Placental pericyte (primary cell): Measurements from ENCODE around the gene WDR19.

DNA sequence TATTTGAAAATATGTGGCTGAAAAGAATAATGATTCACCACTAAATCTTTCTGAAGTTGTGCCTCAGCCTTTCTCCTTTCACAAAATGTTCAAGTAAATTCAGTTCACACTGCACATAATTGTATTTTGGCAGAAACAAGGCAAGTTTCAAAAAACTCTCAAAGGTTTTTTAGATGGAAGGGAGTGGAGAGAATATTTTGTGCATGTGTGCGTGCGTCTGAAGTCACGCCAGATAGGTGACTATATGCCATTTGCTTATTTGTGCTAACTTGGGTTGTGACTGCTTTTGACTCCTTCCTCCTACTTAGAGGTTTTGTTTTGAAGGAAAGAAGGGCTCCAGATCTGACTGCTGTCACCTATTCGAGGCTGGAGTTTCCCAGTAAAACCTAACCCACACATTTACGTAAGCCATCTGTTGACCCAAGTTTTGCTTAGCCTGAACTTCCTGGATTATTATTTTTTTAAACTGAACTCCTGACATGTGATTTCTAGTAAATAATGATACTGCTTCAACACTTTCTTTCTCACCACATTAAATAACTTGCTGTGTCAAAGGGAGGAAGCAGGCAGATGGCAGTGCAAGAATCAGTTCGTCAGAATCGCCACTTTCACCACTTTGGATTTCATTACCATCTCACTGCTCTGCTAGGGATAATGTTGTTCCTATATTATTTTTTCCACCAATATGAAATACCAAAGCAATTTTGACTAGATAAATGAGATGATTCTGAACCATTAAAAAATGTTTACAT lies 41.5 kb downstream of the DTHD1 start:
- CAGE, long polyA plus RNA: no peak

DNA sequence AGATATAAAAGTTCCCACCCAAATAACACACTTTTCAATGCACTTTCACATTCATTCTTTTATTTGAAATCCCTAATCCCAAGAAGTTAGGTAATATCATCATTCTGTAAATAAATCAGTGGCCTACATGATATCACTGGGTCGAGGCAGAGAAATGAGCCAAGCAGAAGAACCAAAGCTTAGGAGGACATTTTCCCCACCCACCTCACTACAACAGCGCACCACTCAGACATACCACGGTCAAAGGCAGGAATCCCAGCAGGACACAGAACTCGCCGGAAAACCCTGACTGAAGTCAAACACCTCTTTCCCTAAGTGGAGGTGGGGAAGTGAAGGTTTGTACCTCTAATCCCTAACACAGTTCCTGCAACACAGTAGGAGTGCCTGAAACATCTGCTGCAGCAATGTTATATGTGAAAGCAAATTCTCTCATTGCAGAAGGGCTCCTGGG lies 21.5 kb downstream of the RELL1 start:
- CAGE, long polyA plus RNA: no peak

DNA sequence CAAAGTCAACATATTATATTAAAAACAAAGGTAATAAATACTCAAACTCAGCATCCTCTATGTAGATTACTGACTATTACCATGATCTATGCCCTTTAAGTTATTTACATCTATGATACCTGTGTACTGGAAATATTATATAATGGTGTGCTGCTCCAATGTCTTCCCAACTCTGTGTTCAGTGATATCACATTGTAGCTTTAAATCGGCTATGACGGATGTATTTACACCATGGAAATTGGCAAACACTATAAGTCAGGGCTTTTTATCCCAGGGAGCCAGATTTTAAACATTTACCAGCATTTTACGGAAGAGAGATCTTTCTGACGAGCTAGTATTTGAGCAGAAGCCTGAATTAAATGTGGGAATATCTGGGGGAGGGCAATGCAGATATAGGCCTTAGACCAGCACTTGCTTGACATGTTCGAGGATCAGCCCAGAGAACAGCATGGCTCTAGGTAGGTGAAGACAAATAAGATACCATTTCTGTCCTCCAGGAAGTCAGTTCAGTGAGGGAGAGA lies 7.7 kb upstream of the PGM2 start:
- CAGE, long polyA plus RNA: no peak

- CAGE, long polyA plus RNA: no peak
Measured at GRCh38 chr4:37884868-37885446, 5.9 kb upstream of the TBC1D1 start.

DNA sequence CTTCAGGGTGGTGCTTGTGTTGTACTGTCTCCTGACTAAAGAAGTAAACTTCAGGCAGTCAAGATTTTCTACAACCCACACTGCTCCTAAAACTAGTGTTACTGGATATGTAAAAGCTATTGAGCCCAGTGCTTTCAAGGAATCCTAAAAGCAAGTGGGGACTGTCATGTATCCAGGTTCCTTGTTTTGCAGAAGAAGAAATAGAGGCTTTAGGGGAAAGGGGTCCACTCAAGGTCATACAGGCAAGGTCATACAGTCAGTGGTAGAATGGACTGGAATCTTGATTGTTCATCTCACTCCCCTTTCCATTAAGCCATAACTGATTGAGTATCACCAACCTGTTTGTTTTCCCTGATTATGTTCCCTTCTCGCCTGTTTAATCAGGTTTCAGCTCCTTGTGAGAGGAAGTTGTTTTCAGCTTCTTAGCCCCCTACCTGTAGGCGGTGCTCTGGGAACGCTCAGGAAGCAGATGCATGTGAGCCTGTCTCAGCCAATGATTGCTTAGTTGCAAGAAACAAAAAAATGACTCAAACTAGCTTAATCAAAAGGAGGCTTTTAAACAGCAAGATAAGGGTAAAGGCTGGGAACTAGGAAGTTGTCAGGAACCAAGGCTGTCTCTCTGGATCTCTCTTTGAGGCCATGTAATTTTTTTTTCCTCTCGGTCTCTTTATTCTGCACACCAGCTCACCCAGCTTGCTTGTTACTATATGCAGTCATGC lies 108.9 kb downstream of the PTTG2 start:
- CAGE, long polyA plus RNA: no peak

- CAGE, long polyA plus RNA: no peak
Measured at GRCh38 chr4:38071984-38072560, 111.9 kb downstream of the PTTG2 start.

DNA sequence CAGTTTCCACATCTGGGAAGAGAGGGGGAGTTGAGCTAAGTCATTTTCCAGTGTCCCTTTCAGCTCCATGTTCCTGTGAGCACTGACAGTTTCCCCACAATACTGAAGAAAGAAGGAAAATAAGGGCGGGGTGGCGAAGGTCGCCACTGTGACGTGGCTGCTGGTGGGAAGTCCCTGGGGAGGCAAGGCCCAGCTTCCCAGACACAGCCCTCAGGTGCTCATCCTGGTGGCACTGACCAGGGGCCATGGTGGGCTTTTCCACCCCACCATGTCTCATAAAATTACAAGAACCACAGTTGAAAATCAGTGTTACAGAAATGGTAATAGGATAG lies 121.9 kb downstream of the PTTG2 start:
- CAGE, long polyA plus RNA: no peak

DNA sequence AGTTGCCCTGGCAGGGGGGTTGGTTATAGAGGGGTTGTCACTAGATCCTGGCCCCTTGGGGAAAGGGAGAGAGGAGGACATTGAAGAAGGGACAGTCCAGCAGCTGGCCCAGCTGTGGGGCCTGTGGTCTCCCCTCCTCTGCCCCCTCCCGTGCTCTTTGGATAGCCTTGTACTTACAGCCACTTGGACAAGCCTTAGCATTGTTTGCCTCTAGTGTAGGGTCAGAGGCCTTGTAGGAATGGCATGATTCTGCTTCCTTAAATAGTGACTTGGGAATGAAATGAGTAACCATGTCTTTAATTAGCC lies 230.5 kb downstream of the PTTG2 start:
- CAGE, long polyA plus RNA: no peak

- CAGE, long polyA plus RNA: no peak
Measured at GRCh38 chr4:38230104-38230948, 270.1 kb downstream of the PTTG2 start.

DNA sequence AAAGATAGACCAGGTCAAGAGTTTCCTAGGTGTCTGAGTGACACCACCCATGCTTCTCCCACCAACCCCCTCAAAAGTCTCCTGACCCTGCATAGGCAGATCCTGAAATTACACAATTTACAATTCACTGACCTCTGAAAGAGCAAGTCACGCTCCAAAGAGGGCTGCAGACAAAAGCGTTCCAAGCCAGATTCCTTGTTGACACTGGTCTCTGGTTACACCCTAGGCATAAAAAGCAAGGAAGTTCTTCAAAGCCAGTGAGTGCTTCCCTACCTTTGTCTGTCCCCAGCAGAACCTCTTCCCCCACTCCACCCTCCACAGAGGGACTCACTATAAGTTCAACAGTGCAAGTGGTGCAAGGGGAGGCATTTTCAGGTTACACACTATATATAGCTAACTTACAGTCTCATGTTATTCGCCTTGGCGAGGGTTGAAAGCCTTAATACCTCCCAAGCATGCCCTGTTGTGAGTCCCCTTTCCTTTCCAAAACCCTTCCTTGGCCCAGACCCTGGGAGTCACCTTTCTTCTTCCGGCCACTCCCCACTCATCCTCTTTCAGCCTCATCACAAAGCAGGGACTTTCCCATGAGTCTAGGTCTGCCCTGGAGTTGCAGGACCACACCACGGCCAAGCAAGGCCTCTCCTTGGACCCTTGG lies 58.1 kb upstream of the KLF3 start:
- CAGE, long polyA plus RNA: no peak

GRCh38 chr4:38661449-38661938 lies 2.5 kb upstream of the KLF3 start:
- CAGE, long polyA plus RNA: no peak

DNA sequence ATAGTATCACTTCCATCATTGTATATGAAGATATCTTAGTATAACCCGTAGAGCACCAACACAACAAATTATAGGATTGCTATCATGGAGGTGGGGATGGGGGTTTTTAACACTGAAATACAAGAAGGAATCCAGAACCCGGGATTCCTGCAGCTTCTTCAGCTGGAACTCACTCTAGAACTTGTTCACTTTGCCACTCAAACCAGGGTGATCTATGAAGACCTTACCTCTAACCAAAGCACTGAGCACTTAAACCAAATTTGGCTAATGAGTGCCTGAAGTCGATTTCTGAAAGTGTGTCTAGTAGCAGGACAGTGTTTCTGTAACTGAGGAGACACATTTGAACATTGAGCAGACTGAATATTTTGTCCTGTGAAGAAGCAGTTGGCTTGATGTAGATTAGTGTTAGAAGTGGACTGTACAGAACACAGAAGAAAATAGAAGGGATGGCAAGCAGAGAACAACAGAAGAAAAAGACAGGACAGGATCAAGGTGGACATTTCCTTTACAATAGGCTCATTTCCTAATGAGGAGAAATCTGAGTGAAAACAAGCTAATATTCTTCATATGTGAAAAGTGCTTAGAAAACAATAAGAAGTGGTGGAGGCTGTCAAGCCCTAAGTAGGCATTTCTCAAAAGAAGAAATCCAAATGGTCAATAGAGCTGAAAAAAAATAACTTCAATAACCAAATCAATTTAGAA lies 14.8 kb downstream of the KLF3 start:
- CAGE, long polyA plus RNA: no peak

- CAGE, long polyA plus RNA: no peak
Measured at GRCh38 chr4:38691062-38692042, 27.4 kb downstream of the KLF3 start.

DNA sequence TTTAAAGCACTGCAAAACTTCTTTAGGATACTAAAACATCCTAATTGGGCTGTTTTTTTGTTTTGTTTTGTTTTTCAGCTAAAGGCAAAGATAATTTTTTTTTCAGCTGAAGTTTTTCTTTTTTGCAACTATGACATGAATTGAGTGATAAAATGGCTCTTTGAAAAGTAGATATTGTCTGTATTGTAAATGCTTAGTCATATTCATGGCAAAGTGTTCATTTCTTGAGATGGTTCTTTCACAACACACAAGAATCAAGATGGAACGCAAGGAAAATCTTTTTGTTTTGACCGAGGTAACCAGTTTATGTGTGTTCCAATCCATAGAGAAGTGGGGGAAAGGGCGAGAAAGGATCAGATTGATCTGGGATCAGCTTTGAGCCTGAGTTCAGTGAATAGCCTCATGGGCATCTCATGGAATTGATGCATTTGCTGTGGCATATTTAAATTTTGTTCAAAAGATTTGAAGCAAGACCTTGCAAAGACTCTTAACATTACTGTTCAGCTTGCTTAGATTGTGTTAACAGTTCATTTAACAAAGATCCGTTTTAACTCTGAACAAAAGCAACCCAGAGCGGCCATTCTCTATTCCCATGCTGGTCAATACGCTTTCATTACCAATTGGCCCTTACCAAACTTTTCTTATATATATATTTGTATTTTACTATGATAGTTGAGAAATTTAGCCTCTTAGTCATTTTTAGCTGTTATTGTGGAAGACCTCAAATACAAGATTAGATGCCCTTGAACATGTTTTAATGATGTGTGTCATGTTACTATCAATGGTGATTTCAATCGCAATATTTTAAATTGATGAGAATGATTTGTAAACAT lies 35.4 kb downstream of the KLF3 start:
- CAGE, long polyA plus RNA: no peak

- CAGE, long polyA plus RNA: no peak
Measured at GRCh38 chr4:38762528-38763060, 20.2 kb downstream of the TLR10 start.

- CAGE, long polyA plus RNA: no peak
Measured at GRCh38 chr4:39181872-39182857, at the start of gene WDR19. TSS of gene WDR19 (plus strand) at chr4:39182529.

- CAGE, long polyA plus RNA: no peak
Measured at GRCh38 chr4:39274409-39275190, 91.6 kb downstream of the RFC1 start.

GRCh38 chr4:39289742-39290302 lies 76.3 kb downstream of the RFC1 start:
- CAGE, long polyA plus RNA: no peak

GRCh38 chr4:39419101-39419480 lies 12.4 kb downstream of the KLB start:
- CAGE, long polyA plus RNA: no peak

GRCh38 chr4:39433806-39434596 lies 24.7 kb downstream of the RPL9 start:
- CAGE, long polyA plus RNA: no peak